UCH-1 (cell line): Measurements from ENCODE around the genes BRAP, PTPN11 and OAS1.

DNA sequence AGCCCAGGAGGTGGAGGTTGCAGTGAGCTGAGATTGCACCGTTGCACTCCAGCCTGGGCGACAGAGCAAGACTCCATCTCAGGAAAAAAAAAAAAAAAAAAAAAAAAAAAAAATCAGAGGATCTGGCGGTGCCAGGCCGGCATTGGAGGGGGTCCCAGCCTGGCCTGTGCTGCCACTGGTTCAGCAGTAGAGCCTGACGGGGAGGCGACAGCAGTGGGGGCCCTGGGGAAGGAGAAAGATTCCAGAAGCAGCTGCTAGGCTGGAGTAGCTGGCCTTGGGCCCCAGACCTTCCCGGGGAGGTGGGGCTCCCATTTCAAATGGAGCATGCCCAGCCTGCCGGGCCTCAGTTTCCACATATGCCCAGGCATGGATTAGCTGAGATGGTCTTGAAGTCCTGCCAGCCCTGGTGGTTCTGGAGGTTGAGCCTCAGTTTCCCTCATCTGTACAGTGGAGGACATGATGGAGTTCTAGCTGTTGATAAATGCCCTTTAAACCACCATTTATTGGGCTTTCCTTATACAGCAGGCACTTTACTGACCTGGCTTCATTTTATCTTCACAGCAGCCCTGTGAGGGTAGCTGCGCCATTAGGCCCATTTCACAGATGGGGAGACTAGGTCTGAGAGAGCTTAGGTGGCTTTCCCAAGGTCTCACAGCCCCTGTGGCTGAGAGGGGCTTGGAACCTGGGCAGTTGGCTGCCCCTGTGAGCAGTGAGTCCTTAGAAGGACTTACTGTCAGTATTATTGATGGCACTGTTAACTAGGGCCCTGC, 21.8 kb downstream of the SH2B3 start:
- RRBS, result 100% methylated on average over 1 of the region's 9 CpGs

DNA sequence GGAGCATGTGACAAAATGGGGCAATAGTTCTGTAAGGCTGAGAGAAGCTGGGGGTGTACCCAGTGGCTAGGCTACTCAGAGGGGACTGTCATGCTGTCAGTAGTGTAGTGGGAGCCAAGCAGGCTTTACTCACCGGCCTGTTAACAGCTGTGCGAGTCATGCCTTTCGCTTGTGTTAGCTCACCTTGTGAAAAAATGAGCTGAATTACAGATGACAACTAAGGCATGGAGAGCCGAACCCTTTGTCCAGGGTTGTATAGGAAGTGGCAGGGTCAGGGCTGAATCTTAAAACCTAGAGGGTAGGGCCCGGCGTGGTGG, 37.8 kb downstream of the SH2B3 start:
- RRBS, result no CpG with 5 or more reads among the region's 6 CpGs

DNA sequence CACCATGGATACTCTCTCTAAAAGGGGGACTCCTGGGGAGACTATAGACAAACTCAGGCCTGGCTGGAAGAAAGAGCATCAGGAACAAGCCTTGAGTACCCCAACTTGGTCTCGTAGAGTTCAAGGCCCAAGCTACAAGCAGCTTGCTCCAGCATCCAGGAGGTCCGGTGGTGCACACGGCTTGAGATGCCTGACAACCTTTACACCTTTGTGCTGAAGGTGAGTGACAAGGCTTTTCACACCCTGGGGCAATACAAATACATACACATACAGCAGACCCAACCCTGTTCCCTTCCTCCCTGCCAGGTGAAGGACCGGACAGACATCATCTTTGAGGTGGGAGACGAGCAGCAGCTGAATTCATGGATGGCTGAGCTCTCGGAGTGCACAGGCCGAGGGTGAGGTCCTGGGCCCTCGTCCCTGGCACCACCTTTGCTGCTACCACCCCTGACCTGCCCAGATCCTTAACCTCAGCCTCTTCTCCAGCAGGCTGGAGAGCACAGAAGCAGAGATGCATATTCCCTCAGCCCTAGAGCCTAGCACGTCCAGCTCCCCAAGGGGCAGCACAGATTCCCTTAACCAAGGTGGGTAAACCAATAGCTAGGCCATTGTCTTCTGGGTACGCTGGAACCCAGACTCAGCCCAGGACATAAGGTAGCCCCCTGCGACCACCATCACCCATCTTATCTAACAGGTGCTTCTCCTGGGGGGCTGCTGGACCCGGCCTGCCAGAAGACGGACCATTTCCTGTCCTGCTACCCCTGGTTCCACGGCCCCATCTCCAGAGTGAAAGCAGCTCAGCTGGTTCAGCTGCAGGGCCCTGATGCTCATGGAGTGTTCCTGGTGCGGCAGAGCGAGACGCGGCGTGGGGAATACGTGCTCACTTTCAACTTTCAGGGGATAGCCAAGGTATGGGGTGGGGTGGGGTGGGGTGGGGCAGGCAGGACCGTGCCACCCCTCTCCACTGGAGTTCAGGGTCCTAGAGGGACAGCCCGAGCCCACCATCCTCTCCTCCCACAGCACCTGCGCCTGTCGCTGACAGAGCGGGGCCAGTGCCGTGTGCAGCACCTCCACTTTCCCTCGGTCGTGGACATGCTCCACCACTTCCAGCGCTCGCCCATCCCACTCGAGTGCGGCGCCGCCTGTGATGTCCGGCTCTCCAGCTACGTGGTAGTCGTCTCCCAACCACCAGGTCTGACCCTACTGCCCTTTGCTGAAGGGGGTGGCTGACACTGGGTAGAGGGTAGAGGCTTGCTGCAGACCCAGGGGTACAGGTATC, 41.4 kb downstream of the SH2B3 start:
- RRBS, result no CpG with 5 or more reads among the region's 37 CpGs

DNA sequence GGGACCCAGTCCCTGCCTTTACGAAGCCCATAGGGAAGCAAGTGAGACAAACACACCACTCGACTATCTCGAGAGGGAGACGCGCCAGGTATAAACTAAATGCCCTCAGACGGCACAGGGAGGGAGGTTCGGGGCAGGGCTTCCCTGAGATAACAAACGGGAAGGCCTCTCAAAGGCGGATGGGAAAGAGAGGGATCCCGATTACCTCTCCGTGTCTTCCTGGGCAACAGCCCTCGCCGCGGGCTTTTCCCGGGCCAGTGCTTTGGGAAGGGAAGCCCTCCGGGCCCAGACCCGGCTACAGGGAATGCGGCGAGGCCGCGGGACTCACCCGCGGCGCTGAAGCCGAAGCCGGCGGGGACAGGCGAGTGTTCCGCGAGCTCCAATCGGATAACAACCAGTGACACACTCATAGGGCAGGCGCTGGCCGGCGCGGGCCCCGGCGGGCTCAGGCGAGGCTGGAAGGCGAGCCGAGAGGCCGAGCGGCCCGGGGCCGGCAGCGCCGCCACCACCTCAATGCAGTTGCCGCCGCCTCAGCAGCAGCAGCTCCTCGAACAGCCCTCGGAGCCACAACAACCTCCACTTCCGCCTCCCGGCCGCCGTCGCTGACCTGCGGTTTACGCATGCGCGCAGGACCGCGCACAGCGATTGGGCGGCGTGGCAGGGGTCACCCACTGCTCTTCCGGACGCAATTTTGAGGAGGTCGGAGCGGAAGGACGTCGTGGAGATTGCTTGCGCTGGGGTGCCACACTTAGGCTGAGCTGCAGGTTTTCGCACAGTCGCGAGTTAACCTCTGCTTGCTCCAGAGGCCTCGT, at the start of gene BRAP:
BRAP (minus strand) TSS at position 574 of the 812 bp plus-strand sequence.
- RRBS, result 3% methylated on average over 36 of the region's 75 CpGs

GRCh38 chr12:111686650-111686975, 760 bp downstream of the ACAD10 start:
- RRBS, result no CpG with 5 or more reads among the region's 9 CpGs

- RRBS, result no CpG with 5 or more reads among the region's 14 CpGs
These were observed 8.5 kb upstream of the ALDH2 start for GRCh38 chr12:111758084-111758731.

DNA sequence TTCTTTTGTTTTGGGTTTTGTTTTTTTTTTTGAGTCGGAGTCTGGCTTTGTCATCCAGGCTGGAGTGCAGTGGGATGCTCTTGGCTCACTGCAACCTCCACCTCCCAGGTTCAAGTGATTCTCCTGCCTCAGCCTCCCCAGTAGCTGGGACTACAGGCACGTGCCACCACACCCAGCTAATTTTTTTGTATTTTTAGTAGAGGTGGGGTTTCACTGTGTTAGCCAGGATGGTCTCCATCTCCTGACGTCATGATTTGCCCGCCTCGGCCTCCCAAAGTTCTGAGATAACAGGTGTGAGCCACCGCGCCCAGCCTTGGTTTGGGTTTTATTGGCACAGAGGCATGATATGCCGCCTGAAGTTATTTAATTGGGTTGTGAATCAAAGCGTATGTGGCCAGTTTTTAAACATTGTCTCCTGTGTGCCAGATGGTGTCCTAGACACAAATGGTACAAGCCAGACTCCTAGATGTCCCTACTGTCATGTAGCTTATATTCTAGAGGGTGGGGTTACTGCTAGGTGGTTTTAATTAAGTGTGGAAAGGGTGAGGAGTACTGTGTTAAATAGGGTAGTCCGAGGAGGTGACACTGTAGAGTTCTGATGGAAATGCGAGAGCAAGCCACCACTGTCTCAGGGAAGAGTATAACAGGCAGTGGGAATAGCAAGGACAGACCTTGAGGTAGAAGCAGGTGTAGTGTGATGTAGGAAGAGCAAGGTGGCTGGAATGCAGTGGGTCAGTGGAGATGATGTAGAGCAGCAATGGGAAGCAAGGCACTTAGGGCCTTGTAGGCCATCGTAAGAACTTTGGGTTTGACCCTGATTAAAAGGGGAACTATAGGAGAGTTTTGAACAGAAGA, 2.4 kb downstream of the MAPKAPK5 start:
- RRBS, result no CpG with 5 or more reads among the region's 12 CpGs

- RRBS, result no CpG with 5 or more reads among the region's 4 CpGs
These were observed 41.4 kb downstream of the MAPKAPK5 start for GRCh38 chr12:111883358-111883854.

- RRBS, result no CpG with 5 or more reads among the region's 7 CpGs
These were observed 7.8 kb upstream of the NAA25 start for GRCh38 chr12:112116162-112116943.

- RRBS, result no CpG with 5 or more reads among the region's 10 CpGs
These were observed 3.4 kb upstream of the TRAFD1 start for GRCh38 chr12:112121753-112122469.

DNA sequence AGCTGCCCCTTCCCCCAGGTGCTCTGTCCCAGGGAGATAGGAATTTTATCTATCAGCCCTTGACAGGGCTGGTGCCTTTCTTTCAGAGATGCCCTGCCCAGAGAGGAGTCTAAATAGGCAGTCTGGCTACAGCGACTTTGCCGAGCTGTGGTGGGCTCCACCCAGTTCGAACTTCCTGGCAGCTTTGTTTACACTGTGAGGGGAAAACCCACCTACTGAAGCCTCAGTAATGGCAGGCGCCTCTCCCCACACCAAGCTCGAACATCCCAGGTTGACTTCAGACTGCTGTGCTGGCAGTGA, 33.4 kb downstream of the TRAFD1 start:
- RRBS, result no CpG with 5 or more reads among the region's 5 CpGs

- RRBS, result 4% methylated on average over 21 of the region's 86 CpGs
These were observed at the start of gene PTPN11 for GRCh38 chr12:112418870-112419932. Gene PTPN11, plus strand, starts transcription at chr12:112418947.

DNA sequence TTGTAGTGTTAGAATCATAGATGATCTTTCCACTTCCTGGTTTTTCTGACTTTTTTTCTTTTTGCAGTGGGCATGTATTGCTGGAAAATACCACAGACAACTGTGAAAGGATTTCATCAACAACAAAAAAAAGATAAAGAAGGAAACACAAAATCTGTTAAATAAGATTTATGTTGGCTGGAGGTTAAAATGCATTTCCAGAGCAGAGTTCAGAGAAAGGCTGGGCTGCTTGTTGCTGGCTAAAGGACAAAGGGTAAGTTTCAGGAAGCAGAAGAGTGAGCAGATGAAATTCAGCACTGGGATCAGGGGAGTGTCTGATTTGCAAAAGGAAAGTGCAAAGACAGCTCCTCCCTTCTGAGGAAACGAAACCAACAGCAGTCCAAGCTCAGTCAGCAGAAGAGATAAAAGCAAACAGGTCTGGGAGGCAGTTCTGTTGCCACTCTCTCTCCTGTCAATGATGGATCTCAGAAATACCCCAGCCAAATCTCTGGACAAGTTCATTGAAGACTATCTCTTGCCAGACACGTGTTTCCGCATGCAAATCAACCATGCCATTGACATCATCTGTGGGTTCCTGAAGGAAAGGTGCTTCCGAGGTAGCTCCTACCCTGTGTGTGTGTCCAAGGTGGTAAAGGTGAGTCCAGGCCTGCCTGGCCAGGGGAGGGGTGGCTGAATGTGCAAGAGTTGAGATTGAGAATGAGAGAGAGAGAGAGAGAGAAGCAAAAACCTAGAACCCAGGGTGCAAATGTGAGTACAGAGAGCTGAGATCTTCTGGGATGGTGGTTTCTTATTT, at the start of gene OAS1:
OAS1 (plus strand) TSS at position 377 of the 793 bp plus-strand sequence.
- RRBS, result no CpG with 5 or more reads among the region's 4 CpGs

DNA sequence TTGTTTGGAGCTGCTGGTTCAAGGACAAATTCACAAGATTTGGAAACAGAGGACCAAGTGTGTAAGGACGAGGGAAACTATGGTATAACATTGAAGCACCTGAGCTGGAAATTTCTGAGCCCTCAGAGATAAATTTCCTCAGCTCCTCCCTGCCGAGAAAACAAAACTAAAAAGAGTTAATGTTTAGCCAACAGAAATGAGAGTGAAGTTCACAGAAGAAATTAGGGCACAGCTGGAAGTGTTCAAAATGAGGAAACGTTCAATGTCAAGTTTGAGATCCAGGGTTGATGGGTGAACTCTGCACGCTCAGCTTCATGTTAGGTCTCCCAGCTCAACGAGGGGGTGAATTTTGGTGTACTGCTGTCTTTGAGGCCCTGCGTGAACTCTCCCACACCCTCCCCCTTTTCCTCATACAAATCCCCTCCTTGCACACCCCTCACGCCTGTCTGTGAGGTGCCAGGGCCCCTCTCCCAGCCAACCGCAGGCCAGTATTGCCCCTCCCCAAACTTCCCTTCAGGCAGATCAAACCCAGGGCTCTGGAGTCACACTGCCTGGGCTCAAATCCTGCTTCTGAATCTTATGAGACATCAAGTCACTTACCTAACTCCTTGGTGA, 13.3 kb upstream of the OAS3 start:
- RRBS, result no CpG with 5 or more reads among the region's 8 CpGs

DNA sequence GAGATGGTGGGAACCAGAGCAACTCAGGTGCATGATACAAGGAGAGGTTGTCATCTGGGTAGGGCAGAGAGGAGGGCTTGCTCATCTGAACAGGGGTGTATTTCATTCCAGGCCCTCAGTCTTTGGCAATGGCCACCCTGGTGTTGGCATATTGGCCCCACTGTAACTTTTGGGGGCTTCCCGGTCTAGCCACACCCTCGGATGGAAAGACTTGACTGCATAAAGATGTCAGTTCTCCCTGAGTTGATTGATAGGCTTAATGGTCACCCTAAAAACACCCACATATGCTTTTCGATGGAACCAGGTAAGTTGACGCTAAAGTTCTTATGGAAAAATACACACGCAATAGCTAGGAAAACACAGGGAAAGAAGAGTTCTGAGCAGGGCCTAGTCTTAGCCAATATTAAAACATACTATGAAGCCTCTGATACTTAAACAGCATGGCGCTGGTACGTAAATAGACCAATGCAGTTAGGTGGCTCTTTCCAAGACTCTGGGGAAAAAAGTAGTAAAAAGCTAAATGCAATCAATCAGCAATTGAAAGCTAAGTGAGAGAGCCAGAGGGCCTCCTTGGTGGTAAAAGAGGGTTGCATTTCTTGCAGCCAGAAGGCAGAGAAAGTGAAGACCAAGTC, 6.0 kb upstream of the OAS2 start:
- RRBS, result no CpG with 5 or more reads among the region's 7 CpGs

- RRBS, result no CpG with 5 or more reads among the region's 24 CpGs
These were observed 7.0 kb upstream of the RASAL1 start for GRCh38 chr12:113142042-113143431.

GRCh38 chr12:113184362-113185195, 699 bp downstream of the DDX54 start:
- RRBS, result 4% methylated on average over 11 of the region's 40 CpGs

GRCh38 chr12:113186515-113186983, 1.0 kb downstream of the RITA1 start:
- RRBS, result 74% methylated on average over 6 of the region's 16 CpGs

GRCh38 chr12:113241222-113241848, 20.1 kb downstream of the TPCN1 start:
- RRBS, result no CpG with 5 or more reads among the region's 12 CpGs

DNA sequence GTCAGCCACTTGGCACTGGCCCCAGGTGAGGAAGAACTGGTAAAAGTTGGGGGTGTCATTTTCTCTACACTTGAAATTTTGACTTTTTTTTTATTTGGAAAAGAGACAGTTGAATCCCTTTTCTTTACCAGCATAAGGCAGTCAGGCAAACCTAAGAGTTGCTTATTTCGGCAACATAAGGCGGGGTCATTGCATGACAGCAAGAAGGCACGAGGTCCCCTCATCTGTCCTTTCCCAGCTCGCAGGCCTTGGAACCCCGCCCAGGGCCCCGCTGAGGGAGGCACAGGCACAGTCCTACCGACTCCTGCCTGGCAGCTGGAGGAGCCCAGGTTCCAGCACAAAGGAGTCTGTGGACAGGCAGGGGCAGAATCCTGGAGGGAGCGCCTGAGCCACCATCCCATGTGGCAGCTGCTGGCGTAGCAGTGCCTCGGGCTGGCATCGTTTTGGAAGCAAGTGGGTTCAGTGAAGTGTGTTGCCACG, 36.2 kb downstream of the SLC8B1 start:
- RRBS, result no CpG with 5 or more reads among the region's 12 CpGs